A375 (cell line): ENCODE measurements around the genes GPSM3, HLA-DRB5, HLA-DMA, HLA-DOA and RING1.

DNA sequence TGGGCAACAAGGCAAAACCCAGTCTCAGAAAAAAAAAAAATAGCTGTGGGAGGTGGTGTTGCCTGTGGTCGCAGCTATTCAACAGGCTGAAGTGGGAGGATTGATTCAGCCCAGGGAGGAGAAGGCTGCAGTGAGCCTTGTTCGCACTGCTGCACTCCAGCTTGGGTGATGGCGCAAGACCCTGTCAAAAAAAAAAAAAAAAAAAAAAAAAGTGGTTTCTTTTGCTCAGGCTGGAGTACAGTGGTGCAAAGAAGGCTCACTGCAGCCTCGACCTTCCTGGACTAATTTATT is 5.5 kb upstream of the ZBTB12 start:
- RAMPAGE, long total RNA: no peak

GRCh38 chr6:32106260-32106652 is 2.9 kb downstream of the TNXB start:
- RAMPAGE, long total RNA: no peak

- RAMPAGE, long total RNA: no peak
Observed at GRCh38 chr6:32116982-32117546, 7.9 kb upstream of the TNXB start.

DNA sequence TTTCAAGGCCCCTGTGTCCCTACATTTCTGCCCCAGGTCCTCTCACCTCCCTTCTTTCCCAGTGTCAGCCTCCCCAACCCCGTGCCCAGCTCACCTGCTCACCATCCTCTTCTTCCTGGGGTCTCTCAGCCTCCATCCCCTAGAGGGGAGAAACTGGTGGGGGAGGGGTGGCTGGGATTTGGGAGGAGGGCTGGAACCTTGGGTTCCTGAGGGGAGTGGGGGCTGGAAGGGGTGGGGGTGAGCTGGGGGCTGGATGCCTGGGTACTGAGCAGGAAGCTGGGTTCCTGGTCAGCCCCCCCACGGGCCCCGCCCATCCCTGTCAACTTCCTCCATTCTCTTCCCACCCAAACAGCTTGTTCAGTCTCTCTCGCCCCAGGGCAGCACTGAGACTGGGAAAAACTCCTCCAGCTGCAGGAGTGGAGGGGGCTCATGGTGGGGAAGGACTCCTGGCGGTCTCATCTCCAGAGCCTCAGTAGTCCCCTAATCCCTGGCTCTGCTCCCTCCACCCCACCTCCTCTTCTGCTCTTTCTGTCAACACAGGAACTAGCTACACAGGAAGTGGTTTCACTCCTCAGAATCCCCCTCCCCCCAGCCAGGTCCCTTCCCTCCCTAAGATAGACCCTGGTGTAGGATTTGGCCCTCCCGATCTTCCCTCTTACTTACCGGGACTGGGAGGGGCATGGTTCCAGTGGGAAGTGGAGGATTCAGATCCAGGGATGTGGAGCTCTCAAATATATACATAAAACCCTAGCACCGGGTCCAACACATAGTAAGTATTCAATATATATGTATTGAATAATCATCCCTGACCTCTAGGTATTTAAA is at the start of gene GPSM3:
Gene GPSM3 (minus strand): TSS at position 266 of the 825 bp plus-strand sequence.
- RAMPAGE, long total RNA: no peak

- RAMPAGE, long total RNA: no peak
Observed at GRCh38 chr6:32529893-32530908, at the start of gene HLA-DRB5. Gene HLA-DRB5 (minus strand): TSS chr6:32530287.

GRCh38 chr6:32607507-32608156 is 18.0 kb upstream of the HLA-DRB1 start:
- RAMPAGE, long total RNA: no peak

- RAMPAGE, long total RNA: no peak
Observed at GRCh38 chr6:32609331-32610605, 20.1 kb upstream of the HLA-DRB1 start.

- RAMPAGE, long total RNA: no peak
Observed at GRCh38 chr6:32640371-32640760, 3.2 kb downstream of the HLA-DQA1 start.

- RAMPAGE, long total RNA: no peak
Observed at GRCh38 chr6:32830130-32830802, 8.3 kb downstream of the TAP2 start.

- RAMPAGE, long total RNA: no peak
Observed at GRCh38 chr6:32832138-32833131, 6.1 kb downstream of the TAP2 start.

DNA sequence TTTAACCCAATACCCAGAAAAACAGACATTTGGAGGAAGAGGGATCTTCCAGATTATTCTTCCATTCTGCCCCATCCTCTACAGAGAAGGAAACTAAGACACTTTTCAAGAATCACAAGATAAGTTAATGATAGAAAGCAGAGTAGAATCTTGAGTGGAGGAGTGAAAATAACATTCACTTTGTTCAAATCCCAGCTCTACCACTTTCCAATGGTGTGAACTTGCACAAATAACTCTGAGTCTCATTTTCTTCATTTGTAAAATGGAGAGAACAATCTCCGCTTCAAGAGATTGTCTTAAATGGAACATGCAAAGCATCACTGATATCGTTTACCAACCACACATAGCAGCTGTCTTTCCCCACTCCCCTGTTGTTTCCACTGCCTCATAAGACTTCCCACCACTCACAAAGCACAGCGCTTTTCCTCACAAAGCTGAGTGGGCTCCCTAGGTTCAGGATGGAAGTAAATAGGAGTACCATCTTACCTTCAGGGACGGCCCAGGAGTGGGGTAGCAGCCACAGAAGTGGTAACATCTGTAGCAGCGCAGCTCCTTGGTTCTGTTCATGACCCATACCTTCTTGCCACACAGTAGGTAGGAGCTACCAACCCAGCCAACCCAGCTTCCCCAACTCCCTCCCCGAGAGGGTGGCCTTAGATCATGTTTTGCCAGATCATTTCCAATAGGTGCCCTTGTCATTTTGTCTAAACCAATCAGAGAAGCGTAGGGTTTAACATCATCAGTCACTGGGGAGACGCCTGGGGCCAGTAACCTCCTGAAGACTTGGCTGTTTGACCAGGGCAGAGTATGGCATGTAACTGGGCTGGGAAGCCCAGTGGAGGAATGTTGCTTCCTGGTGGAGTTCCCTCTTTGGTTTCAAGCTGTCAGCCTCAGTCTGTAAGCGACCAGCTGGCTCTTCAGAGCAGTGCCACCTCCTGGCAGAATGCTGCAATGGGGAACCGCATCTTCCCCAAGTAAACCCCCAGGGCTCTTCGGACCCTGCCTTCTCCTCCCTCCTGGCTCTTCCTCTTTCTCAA is at the start of gene HLA-DMA:
Gene HLA-DMA (minus strand): TSS at position 635 of the 1,037 bp plus-strand sequence.
- RAMPAGE, long total RNA: start-site peak on the minus strand centred at position 612 of the sequence, 57 bp wide, 116 and 121 reads in 2 replicates

GRCh38 chr6:32983469-32984274 is 15.3 kb downstream of the BRD2 start:
- RAMPAGE, long total RNA: no peak

DNA sequence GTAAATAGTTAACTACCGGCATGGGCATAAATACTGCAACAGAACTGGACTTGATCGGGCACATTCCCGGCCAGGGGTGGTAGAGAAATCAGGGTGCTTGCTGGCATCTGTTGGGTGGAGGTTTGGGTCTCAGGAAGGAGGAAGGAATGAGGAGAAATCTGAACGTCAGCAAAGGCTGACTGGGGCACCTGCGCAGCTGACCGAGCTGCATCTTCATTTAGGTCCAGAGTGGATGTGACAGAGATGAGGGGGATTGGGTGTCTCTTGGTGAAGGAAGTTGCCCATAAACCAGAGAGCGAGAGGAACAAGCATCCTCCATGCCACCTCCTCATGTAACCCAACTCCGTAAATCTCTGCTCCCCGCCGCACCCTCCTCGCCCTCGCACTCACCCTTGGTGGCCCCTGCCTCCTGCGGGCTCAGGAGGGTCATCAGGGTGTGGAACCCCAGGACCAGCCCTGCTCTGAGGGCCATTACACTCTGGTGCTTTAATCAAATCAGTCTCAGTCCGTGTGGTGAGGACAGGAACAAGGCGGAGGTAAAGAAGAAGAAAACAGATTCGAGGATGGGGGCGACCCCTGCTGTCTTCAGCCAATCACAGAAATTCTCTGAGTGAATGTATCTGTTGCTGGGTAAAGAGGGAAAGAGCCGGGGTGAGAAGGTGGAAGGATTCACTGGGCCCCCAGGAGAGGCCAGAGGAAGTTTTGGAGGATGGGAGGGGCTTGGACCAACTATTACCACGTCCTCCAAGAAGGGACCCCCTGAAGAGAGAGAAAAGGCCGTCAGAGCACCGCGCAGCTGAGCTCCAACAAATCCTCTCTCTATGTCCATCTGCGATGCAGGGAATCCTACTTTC is at the start of gene HLA-DOA:
Gene HLA-DOA (minus strand): TSS at position 527 of the 854 bp plus-strand sequence.
- RAMPAGE, long total RNA: no peak

DNA sequence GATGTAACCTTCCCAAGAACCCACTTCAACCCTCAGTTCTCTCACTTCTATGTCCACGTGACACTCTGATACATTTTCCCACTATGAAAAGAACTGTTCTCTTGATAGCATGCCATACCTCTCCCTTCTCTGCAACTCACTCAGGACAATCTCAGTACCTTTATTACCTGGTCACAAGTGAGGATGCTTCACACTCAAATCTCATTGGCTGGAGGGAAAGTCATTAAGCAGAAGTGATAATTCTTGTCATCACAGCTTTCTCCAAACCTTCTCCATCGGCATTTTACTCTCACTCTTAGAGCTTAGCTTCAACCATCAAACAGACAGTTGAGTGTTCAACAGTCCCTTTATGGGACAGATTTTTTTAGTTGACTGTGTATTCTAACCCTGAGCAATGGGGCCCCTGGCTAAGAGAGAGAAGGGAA is 18.5 kb upstream of the HLA-DPB1 start:
- RAMPAGE, long total RNA: no peak

DNA sequence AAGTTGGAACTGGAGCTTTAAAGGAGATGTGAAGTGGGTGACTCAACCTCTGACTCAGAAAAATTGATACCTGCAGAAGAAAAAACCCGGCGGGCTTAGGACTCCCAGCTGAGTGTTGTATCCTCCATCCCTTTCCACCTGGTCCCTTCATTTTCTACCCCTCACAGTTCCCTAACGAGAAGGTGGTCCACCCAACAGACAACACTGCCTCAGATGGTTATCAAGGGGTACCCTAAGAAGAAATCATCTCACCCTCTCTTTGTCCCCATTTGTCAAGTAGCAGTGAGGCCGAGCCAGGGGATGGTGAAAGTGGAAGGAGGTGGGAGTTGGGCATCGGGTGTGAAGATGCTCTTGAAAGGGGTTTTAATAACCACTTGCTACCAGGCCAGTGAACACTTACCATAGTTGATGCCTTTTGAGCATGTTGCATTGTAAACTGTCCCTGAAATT is 13.0 kb downstream of the HLA-DPB1 start:
- RAMPAGE, long total RNA: no peak

GRCh38 chr6:33192839-33193880 is 893 bp upstream of the COL11A2 start:
- RAMPAGE, long total RNA: no peak

GRCh38 chr6:33197961-33199023 is 2.2 kb downstream of the RXRB start:
- RAMPAGE, long total RNA: no peak

GRCh38 chr6:33208312-33209066 is at the start of gene RING1:
Gene RING1 (plus strand): TSS chr6:33208500.
- RAMPAGE, long total RNA: no peak

- RAMPAGE, long total RNA: no peak
Observed at GRCh38 chr6:33248335-33248863, 23.3 kb downstream of the VPS52 start.

DNA sequence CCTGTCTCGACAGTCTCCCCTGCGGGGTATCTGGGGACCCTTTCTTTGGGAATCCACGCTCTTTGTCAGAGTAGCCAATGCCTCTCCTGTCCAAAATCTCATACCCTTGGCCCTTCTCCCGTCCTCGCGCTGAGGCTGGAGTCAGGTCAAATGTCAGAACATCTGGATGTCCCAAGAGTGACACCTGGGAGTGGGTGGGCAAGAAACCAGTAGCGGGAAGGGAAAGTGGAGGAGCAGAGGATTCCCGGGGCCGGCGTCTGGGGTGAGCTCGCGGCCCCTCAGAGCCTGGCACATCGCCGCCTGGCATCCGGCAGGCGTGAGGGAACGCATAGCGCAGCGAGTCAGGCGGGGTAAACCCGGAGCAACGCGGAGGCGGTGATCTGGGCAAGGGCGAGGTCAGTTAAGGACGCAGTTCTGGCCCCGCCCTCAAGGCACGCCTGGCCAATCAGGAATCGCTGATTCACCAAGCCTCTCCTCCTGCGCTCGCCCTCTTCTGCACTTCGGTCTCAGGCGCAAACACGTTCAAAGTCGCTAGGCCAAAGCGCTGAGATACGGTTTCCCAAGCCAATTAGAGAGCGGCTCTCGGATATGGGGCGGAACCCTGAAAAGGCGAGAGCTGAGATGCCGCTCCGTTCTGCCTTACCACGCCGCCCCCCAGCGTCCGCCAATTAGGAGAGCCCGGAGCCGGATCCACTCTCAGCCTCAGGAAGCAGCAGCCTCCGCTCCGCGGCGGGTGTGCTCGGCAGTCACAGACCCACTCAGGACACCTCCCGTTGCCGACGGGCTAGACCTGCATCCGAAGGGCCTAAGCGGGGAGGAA is 22.6 kb downstream of the VPS52 start:
- RAMPAGE, long total RNA: no peak